Right common carotid artery plus branches (tissue), 1 donor: ENCODE measurements around a stretch of chr4.

- PRO-cap: no peak
Observed at GRCh38 chr4:135447457-135448225, 1246.1 kb upstream of the PABPC4L start.

- PRO-cap: no peak
Observed at GRCh38 chr4:136393604-136393956, 1138.7 kb downstream of the PCDH18 start.

DNA sequence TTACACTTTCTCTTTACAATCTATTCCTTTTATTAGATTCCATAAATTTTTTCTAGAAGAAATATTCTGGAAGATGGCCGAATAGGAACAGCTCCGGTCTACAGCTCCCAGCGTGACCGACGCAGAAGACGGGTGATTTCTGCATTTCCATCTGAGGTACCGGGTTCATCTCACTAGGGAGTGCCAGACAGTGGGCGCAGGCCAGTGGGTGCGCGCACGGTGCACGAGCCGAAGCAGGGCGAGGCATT lies 36.2 kb downstream of the PCDH18 start:
- PRO-cap: no peak

- PRO-cap: no peak
Observed at GRCh38 chr4:139019237-139020113, 3.9 kb downstream of the NOCT start.

- PRO-cap: no peak
Observed at GRCh38 chr4:139049305-139049635, 33.7 kb downstream of the NOCT start.

DNA sequence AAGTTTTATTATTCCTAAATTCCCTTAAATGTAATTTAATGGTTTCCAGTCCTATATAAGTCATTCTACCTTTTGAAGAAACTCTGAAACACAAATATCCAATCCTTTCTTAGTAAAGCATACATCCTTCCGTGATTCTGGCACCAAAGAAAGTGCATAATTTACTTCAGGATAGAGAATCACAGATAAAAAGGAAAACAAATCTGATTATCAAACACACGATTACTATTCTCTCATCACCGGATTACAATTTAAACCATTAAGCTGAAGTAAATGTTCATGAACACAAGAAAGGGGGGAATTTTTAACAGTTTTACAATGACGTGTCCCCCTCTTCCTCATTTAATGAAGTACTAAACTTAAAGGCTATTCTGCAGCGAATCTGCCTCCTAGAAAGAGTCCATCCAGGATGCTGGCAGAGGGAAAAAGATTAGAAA lies 1.5 kb downstream of the ELF2 start:
- PRO-cap: no peak

DNA sequence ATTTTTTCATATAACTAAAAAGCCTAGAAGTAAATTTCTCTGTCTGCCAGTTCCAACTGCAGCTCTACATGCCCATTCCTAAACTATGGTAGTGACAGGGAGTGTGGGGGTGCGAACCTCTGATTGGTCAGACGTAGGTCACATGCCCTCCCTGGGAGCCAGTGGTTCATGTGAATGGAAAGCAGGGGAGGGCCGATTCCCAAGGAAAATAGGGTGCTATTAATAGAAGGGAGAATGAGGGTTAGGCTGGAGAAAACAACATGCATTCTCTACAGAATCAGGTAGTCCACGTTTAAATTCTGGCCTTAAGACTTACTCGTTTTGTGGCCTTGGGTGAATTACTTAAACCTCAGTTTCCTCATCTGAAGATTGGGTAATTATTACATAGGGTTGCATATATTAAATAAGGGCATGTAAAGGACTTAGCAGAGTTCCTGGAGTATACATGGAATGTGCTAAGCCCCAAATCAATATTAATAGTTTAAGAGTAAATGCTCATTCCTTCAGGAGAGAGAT lies 7.2 kb downstream of the RAB33B start:
- PRO-cap: no peak

DNA sequence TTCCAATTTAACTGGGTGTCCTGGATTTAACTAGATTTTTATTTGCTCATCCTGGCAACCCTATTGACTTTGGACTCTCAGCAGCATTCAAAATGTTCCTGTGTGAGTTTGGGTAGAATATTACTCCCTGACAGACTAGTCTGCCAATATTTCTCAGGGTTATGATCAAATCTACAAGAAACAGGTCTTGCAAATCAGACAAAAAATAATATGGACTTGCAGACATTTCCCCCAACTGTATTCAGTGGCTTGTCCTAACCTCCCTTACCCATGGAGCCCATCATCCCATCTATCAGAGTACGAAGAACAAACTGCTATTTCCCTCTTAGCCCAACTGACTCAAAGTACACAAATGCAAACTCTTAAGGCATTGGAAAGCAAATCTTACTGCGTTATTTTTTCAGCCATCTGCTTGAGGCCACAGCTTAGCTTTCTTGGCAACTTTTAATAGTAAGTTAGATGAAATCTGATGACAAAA lies 20.6 kb downstream of the SETD7 start:
- PRO-cap: no peak

GRCh38 chr4:139740118-139740993 lies 74.7 kb downstream of the MGST2 start:
- PRO-cap: bidirectional peak, plus-strand start at chr4:139740691, minus-strand start at chr4:139740415

GRCh38 chr4:139824735-139826042 lies 159.6 kb downstream of the MGST2 start:
- PRO-cap: no peak

GRCh38 chr4:139919507-139920117 lies 234.4 kb downstream of the MAML3 start:
- PRO-cap: unidirectional peak, minus-strand start at chr4:139919615

DNA sequence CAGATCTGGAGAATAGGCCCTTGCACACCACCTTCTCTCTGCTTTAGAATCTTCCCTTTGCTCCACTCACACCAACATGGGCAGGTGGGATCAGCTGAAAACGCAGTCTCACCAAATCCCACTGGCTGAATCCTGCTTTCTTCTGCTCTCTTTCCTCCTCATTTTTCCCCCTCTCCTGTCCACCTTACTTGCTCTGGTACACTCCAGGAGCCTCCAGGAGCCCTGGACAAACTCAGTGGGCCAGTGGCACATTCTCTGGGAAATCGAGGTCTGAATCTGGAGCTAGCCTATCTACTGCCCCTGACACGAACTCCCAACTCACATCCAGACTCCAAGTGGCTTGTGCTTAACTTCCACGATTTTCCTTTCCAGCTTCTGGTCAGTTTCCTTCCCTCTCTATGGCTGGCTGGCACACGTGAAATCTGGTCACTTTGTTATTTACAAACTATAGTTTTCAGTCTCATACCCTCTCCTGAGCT lies 233.0 kb downstream of the MAML3 start:
- PRO-cap: no peak

DNA sequence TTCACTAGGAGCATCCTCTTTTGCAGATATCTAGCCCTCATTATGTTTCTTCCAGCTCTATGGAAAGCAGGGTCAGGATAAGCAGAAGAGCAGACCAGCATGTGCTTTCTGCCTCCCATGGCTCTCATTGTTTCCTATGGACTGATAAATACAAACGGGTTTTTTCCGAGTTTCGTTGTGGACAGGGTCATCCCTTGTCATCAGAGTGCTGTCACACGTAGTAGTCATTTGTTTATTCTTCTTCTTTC lies 168.1 kb downstream of the MAML3 start:
- PRO-cap: no peak

DNA sequence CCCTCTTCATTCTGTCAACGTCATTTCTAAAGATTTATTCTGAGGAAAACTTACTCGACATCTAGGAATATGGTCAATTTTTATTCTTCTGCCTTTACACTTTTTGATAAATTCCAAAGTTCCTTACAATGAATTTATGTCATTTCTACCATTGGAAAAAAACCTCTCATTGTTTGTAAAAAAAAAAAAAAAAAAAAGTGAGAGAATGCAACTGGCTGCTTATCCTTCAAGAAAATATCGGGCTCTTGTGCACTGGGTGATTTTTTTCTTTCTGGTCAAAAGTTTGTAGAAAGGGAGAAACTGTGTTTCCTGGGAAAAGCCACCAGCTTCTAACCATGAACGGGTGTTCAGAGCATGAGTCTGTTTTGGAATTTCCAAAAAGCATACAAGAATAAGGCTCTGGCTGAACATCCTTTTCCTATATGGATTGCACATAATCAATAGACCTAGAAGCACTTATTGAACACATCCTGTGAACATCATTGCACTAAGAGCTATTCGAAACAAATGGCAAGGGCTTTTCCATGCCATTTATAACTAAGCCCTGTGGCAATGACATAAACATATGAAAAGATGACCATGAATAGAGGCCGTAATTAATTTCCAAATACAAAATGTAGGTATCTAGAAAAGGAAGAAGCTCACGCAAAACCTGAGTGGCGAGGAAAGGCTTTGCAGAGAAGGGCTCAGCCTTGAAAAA lies 121.1 kb downstream of the MAML3 start:
- PRO-cap: no peak

DNA sequence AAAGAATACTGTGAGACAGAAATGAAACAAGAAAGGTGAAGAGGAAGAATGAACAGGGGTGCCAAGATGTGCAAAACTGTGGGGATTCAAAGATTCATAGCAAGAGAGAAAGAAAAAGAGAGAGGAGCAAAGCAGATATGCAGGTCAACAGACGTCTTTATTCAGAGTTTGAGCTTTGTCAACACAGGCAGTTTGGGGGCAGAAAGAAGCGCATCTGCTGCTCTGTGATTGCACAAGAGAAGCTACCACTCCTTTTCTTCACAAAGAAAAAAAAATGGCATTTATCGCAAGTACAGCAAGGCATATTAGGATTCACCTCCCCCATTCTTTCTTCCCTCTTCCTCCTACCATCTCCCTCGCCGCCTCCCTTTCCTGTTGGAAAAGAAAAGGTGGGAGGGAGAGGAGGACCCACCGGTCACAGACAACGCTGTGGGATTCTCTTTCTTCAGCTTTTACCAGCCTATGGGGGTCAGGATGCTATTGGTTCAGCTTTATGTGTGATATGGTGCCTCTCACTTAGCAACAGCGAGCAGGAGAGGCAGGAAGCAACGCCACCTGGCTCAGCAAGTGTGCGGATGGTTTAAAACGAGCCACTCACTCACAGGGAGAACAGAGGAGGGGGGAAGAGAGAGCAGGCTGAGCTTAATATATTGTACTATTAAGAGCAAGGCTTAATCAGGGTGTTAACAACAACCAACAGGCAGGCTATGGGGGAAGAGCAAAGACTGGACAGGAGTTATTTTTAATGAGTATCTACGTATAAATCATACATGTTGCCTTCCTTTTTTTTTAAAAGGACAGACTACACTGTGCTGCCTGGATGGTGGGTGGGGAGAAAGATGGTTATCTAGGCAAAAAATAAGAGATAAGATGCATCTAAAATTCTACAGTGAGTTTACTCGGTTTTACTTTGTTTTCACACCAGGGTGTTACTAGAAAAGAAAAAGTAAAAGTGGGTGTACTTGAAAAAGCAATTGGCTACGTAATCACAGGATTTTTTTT lies 104.8 kb downstream of the MAML3 start:
- PRO-cap: bidirectional peak, plus-strand start at position 612 of the sequence, minus-strand start at position 464 of the sequence

DNA sequence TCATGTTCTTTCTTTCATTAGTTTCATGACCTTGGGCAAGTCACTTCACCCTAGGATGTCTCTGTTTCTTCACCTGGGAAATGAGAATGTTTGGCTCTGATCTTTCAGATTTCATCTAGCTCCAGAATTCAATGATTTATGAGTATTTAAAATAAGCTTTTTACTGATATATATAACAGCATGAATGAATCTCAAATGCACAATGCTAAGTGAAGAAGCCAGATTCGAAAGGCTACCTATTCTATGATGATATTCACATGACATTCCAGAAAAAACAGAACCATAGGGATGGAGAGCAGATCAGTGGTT lies 64.6 kb downstream of the MAML3 start:
- PRO-cap: no peak

DNA sequence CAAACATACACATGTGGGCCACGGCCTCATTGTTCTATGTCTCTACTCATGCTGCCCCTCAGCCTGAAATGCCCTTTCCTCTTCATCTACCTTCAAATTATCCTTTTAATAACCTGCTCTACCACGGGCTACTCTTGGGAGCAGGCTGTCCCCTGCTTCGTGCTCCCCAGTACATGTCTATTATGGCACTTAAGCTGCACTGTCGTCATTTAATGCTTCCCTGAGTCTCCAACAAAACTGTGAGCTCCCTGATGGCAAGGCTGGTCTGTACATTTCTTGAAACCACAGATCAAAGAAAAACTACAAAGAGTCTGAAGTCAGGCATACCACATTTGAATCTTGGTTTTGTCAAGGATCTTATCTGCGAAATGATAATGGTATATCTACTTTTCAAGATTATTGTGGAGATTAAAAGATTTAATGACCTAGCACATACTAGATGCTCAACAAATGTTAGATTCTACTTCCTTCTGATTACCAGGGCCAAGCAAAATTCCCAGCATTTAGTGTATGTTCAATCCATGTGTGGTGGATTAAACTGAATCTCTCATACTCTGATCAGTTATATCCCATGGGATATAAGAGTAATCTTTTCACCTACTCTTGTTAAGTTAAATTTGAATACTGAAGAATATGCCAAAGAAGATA lies 45.7 kb downstream of the MAML3 start:
- PRO-cap: no peak

- PRO-cap: bidirectional peak, plus-strand start at chr4:140151543, minus-strand start at chr4:140151594
Observed at GRCh38 chr4:140151432-140151722, 2.6 kb downstream of the MAML3 start.

DNA sequence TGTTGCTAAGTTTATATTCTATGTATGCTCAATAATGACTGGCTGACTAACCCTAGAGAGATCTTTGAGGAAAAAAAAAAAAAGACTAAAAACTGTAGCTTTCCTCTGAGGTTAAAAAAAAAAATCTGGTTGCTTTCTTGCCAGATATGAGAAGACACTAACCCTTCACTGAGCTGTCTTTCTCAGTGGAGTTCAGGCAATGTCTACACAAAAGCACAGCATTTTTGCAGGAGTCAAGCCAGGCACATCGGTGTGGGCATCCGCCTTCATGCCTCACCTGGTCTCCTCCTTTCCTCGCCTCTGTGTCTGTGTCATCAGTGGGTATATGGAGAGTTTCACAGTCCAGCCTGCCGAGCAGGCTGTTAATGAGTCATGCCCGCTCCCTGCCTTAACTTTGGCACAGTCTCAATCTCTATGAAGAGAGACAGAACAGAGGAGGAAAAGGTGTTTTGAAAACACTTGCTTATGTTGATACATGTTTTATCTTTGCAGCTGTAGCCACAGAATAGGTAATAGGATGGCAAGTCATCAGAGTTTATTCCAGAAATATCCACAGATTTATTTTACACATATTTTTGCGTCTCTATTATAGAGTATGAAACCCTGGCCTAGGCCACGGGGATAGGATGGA lies 32.7 kb upstream of the MAML3 start:
- PRO-cap: no peak

DNA sequence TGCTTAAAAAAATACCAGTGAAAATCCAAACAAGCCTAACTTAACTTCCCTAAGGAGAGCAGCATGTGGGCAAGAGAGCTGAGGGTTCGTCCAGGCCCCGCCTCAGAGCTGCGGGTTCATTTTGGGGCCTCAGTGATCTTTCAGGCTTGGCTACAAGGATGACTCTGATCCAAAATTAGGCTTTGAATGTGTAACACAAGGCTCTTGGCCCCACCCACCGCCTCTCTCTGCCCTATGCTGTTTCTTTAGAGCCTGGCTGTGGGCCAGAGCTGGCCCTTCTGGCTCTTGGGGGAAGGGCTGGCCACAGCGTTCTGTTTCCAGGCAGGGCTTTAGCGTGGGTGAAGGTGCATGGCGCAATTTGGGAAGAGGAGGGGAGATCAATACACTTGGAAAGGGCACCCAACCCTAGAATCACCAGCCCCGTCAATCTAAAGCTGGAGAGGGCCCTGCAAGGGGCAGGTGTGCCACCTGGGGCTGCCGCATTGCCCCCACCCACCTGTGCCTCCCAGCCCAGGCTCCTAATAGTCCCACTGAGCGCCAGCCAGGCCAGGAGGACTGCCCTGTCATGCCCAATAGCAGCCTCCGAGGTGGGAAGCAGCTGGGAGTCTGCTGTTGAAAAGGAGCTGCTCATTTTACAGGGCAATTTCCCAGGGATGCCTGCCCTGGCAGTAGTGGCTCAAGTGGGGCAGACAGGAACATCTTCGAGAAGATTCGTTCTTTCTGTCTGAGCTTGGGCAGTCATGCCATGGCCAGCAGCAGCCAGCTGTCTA lies 84.5 kb upstream of the MAML3 start:
- PRO-cap: bidirectional peak, plus-strand start at position 314 of the sequence, minus-strand start at position 166 of the sequence